Epithelial cell of alveolus of lung (primary cell): ENCODE measurements around a stretch of chr17.

- RAMPAGE, long total RNA: no peak
- RRBS: no CpG with 5 or more reads among the region's 3 CpGs
These were observed 34.4 kb downstream of the KCNJ16 start for GRCh38 chr17:70109288-70109966.

GRCh38 chr17:70167897-70168428 lies 1.4 kb upstream of the KCNJ2 start:
- RAMPAGE, long total RNA: no peak
- RRBS: no CpG with 5 or more reads among the region's 15 CpGs

- RAMPAGE, long total RNA: no peak
- RRBS: no CpG with 5 or more reads among the region's 24 CpGs
These were observed 220.0 kb downstream of the KCNJ2 start for GRCh38 chr17:70389176-70389810.

GRCh38 chr17:70947622-70948237 lies 778.4 kb downstream of the KCNJ2 start:
- RAMPAGE, long total RNA: no peak
- RRBS: no CpG with 5 or more reads among the region's 14 CpGs

- RAMPAGE, long total RNA: no peak
- RRBS: no CpG with 5 or more reads among the region's 19 CpGs
These were observed 145.5 kb upstream of the SOX9 start for GRCh38 chr17:71975025-71975985.

- RAMPAGE, long total RNA: no peak
- RRBS: 0% methylated on average over 1 of the region's 24 CpGs
These were observed 90.6 kb upstream of the SOX9 start for GRCh38 chr17:72029838-72031004.

GRCh38 chr17:72304688-72305023 lies 183.8 kb downstream of the SOX9 start:
- RAMPAGE, long total RNA: no peak
- RRBS: no CpG with 5 or more reads among the region's 5 CpGs

DNA sequence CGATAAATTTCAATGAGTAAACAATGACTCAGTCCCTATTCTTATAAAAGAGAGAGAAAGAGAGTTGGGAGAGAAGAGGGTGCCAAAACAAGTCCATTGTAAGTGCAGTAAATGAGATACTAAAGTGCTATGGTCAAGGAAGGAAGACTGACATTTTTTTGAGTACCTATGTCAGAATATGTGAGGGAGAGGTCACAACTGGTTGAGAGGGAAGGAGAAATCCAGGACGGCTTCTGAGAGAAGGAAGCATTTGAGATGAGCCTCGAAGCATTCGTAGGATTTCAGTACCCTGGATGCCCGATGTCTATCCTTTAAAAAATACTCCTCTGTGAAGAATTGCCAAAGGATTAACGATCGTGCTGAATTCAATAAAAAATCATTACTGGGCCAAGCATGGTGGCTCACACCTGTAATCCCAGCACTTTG lies 277.1 kb downstream of the SOX9 start:
- RAMPAGE, long total RNA: no peak
- RRBS: no CpG with 5 or more reads among the region's 7 CpGs

- RAMPAGE, long total RNA: no peak
- RRBS: 50% methylated on average over 3 of the region's 7 CpGs
These were observed 299.1 kb downstream of the SOX9 start for GRCh38 chr17:72419979-72420346.

GRCh38 chr17:72476023-72477080 lies 355.5 kb downstream of the SOX9 start:
- RAMPAGE, long total RNA: no peak
- RRBS: no CpG with 5 or more reads among the region's 24 CpGs

GRCh38 chr17:72502431-72503323 lies 381.9 kb downstream of the SOX9 start:
- RAMPAGE, long total RNA: no peak
- RRBS: no CpG with 5 or more reads among the region's 18 CpGs

DNA sequence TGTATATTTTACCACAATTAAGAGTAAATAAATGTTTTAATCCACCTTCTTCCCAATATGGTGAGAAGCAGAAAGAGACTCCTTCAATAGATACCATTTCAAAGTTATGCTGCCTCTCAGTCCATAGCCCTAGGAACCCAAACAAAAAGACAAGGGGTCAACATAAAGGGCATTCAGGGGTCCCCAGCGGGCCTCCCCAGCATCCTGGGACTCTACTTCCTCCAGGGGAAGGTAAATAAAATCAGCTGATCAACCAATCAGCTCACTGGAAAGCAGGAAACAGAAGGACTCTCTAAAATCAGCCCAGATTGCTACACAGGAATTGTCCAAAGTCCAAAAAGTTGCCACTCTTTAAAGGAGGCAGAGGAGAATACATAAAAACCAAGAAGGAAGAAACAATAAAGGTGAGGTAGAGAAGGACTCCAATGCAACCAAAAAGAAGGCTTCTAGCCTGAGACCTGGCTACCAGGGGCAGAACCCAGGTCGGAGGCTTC lies 404.4 kb downstream of the SOX9 start:
- RAMPAGE, long total RNA: no peak
- RRBS: no CpG with 5 or more reads among the region's 2 CpGs

- RAMPAGE, long total RNA: no peak
- RRBS: no CpG with 5 or more reads among the region's 3 CpGs
These were observed 429.0 kb downstream of the SOX9 start for GRCh38 chr17:72549571-72550481.

- RAMPAGE, long total RNA: no peak
- RRBS: no CpG with 5 or more reads among the region's 20 CpGs
These were observed 376.3 kb downstream of the SLC39A11 start for GRCh38 chr17:72715993-72716709.

- RAMPAGE, long total RNA: no peak
- RRBS: no CpG with 5 or more reads among the region's 6 CpGs
These were observed 160.9 kb downstream of the SLC39A11 start for GRCh38 chr17:72931519-72932030.

- RAMPAGE, long total RNA: no peak
- RRBS: 72% methylated on average over 2 of the region's 11 CpGs
These were observed 81.5 kb downstream of the SLC39A11 start for GRCh38 chr17:73010854-73011443.

- RAMPAGE, long total RNA: no peak
- RRBS: no CpG with 5 or more reads among the region's 7 CpGs
These were observed 16.6 kb upstream of the CPSF4L start for GRCh38 chr17:73278162-73278819.

DNA sequence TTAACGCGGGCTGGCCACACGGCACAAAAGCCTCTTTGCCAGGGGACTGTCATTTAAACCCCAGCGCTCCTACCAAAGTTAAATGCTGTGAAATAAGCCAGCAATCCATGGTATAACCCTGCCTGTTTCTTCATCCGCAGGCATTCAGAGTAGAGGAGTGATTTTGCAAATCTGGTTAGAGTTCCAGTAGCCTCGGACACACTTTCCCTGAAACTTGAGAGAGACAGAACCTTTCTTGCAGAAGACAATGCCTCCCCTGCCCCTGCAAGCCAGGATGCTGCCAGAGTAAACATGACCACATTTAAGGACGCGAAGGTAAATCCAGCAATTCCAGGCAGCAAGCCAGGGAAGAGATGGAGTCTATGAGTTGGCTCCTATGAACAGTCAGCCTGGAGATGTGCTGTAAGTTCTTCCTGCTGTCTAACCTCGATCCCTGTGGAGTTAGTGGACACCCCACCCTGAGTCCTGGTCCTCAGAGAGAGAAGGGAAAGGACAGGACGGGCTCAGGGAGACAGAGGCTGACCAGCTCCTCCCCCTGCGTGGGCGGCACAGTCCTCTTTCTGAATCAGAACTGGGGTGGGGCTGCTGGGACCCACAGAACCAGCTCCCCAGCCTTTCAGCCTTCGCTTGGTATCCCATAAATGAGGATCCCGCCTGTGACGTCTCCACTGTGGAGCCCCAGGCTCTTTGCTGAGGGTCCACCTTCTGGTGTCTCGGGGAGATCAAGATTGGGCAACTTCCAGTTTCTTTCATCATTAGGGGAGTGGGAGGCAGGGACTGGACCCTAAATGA lies 25.0 kb downstream of the CDC42EP4 start:
- RAMPAGE, long total RNA: no peak
- RRBS: no CpG with 5 or more reads among the region's 16 CpGs

DNA sequence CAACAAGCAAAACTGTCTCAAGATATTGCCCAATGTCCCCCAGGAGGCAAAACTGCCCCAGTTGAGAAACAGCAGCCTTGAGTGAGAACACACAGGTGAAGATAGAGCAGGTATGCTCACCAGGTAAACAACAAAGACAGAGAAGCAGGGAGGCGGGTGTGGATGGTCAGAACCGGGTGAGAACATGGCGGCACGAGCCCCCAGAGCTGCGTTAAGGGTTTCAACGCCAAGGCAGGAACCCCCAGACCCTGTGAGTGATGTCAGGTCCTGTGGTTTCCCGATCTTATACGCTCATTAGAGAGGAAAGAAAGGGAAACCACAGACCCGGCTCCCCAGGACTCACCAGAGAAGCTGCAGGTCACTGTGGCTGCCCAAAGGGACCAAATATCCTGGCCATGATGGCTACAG lies 21.2 kb downstream of the CDC42EP4 start:
- RAMPAGE, long total RNA: no peak
- RRBS: no CpG with 5 or more reads among the region's 9 CpGs

DNA sequence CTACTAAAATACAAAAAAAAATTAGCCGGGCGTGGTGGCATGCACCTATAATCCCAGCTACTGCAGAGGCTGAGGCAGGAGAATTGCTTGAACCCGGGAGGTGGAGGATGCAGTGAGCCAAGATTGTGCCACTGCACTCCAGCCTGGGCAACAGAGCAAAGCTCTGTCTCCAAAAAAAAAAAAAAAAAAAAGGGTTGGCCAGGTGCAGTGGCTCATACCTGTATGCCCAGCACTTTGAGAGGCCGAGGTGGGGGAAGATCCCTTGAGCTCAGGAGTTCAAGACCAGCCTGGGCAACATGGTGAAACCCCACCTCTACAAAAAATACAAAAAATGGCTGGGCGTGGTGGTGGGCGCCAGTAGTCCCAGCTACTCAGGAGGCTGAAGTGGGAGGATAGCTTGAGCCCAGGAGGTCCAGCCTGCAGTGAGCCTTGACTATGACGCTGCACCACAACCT lies 2.9 kb downstream of the CDC42EP4 start:
- RAMPAGE, long total RNA: no peak
- RRBS: no CpG with 5 or more reads among the region's 7 CpGs